Mammary epithelial cell (primary cell): ENCODE measurements around a stretch of chr2.

DNA sequence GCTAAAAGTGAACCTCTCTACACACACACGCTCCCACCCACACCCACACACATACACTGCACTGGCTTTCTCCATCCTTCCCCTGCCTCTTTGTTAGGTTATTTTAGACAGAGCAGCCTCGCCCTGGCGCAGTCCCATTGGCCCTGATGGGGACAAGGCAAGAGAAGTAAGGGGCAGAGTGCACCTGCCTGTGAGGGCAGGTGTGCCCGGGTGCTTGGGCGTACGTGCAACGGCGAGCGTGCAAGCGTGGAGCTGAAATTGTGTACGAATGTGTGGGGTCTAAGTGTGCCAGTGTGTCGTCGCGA, 466 bp downstream of the LRATD1 start:
- CAGE, long polyA plus RNA, result no peak
- RRBS, result no CpG with 5 or more reads among the region's 14 CpGs

GRCh38 chr2:15170261-15170812, 390.8 kb downstream of the NBAS start:
- CAGE, long polyA plus RNA, result no peak
- RRBS, result no CpG with 5 or more reads among the region's 7 CpGs

- CAGE, long polyA plus RNA, result no peak
- RRBS, result no CpG with 5 or more reads among the region's 15 CpGs
These were observed 287.7 kb downstream of the MYCN start for GRCh38 chr2:16227976-16228439.

DNA sequence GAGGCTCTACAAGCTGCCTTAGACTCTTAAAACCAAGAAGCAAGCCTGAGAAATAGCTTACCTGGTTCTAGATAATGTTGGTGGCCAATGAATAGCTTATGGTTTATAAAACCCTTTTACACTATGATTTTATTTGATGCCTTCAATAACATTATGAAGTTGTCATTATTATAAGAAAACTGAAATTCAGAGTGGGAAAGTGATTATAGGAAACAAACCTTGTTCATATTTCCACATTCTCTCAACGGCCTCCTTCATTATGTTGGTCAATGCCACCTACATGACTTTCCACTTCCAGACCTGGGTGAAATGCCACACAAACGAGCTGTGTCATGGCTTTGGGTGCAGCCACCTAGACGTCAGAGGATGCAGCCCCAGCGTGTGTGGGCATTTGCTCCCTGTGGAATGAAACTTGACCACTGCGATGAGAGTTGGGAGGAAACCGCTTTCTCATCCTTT, 291.1 kb downstream of the CYRIA start:
- CAGE, long polyA plus RNA, result no peak
- RRBS, result no CpG with 5 or more reads among the region's 6 CpGs

GRCh38 chr2:16602985-16604028, 62.3 kb downstream of the CYRIA start:
- CAGE, long polyA plus RNA, result no peak
- RRBS, result no CpG with 5 or more reads among the region's 10 CpGs

DNA sequence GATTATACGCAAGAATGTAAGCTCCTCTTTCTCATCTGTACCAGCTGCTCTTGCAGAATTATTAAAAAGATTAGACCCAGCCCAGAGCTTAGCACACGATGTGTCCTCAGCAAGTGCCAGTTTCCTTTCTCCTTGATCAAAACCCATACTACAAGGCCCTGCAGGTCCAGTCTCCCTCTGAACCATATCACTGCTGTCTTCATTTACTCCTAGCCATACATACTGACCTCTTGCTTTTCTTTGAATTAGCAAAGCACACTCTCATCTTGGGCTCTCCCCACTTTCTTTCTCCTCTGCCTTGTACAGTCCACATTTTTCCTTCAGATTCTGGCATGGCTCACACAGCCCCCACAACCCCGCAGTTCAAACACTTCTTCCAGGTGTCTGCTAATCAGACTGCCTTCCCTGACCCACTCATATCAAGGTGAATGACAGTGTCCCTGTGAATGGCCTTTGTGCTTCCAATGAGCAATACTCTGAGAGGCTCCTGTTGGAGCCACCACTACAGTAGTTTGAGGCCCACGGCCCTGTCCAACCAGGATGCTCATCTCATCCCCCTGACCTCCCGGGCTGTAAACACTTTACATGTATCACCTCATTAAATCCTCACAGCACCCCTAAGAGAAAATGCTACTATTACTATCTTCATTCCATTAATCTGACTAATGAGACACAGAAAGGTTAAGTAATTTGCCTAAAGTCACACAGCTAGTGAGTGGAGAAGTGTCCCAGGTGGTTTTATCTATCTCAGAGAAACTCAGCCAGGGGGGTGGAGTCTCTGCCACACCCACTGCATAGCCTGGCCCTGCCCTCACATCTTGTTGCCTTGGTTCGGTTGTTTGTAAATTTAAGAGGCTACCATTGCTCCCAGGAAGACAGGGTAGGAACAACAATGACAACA, 18.0 kb downstream of the CYRIA start:
- CAGE, long polyA plus RNA, result no peak
- RRBS, result no CpG with 5 or more reads among the region's 6 CpGs

DNA sequence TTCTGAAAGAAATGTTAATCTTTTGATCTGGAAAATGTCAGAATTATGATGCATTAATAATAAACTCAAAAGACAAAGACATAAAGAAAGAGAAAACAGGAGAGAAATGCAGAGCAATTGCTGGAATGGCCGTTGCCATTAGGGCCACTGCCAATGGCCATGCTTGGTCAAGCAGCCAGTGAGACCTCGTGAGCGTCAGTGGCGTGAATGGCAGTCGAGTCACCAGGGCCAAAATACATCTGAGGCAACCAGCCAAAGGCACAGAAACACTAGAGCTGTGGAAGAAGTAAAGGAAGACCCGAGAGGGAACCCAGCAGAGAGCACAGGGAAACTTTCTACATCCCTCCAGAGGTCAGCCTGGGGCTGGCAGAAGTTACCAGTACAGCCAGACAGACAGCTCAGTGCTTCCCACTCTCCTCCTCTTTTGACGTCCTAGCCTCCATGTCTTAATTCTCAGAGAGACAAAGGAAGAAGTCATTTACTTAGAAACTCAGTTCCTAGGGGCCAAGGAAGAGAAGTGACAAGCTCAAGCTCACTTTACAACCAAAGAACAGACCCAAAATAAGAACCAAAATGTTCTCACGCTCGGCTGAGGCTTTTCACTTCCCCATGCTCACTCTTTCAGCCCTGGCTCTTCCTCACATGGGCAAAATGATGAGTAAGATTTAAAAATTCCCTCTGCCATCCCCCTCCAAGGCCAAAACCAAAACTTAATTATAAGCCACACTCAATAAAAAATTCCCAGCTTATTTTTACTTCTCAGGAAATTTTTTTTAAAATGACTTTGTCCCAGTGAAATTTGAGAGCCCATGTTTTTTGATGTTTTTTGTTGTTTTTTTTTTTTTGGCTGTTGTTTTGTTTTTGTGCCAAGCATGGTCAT, 8.7 kb downstream of the CYRIA start:
- CAGE, long polyA plus RNA, result no peak
- RRBS, result no CpG with 5 or more reads among the region's 9 CpGs

- CAGE, long polyA plus RNA, result no peak
- RRBS, result no CpG with 5 or more reads among the region's 5 CpGs
These were observed 2.2 kb downstream of the CYRIA start for GRCh38 chr2:16663186-16663994.

GRCh38 chr2:16828725-16829143, 163.1 kb upstream of the CYRIA start:
- CAGE, long polyA plus RNA, result no peak
- RRBS, result no CpG with 5 or more reads among the region's 4 CpGs

- CAGE, long polyA plus RNA, result no peak
- RRBS, result no CpG with 5 or more reads among the region's 3 CpGs
These were observed 78.4 kb downstream of the VSNL1 start for GRCh38 chr2:17618965-17619164.

DNA sequence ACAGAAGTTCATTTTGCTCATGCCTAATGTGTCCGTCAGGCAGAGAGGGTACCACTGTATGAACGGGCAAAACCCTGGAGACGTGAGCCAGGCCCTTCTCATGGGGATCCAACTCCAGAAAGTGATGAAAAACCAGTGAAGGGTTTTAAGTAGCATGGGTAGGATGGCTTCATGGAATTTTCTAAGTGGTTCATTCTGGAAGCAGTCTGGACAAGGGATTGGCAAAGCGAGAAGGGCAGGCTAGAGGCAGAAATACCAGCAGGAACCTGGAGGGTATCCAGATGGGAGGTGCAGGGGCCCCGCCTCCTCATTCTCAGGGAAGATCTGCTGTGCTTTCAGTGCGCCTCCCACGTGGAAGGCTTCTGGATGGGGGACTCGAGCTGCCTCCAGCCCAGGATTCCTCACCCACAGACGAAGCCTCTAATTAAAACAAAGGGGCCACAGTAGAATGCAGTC, 79.7 kb downstream of the VSNL1 start:
- CAGE, long polyA plus RNA, result no peak
- RRBS, result no CpG with 5 or more reads among the region's 9 CpGs

DNA sequence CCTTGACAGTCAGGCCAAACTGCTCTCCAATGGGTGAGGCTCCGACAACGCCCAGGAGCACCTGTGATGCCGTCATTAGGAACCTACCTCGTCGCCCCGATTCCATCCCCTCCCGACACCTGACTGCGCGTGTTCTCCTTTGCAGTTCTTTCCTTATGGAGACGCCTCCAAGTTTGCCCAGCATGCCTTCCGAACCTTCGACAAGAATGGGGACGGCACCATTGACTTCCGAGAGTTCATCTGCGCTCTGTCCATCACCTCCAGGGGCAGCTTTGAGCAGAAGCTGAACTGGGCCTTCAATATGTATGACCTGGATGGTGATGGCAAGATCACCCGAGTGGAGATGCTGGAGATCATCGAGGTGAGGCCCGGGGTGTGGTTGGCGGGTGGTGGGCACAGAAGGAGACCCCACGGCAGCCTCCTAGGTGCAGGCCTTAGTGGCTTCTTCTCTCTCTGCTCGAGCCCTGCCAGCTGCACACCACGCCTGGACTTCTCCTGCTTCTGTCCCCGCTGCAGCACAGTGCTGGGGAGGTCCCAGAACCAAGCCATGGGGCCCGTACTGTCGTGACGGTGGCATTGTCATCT, 104.3 kb downstream of the SMC6 start:
- CAGE, long polyA plus RNA, result no peak
- RRBS, result no CpG with 5 or more reads among the region's 26 CpGs

DNA sequence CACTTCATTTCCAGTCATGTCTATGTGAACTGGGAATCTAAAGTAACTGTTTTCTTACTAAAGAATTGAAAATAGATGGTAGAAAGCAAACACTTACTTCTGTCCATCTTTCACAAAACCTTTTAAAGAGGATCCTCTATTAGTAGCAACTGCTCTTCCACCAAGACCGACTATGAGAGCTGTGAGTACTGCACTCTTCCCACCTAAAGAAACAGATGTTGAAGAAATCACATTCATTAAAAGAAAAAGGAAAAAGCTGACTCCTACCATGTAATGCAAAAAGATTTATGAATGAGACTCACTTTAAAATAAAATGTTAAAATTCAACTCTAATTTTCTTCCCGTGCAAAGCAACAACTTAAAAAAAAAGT, 15.5 kb downstream of the SMC6 start:
- CAGE, long polyA plus RNA, result no peak
- RRBS, result no CpG with 5 or more reads among the region's 2 CpGs

- CAGE, long polyA plus RNA, result no peak
- RRBS, result 3% methylated on average over 5 of the region's 37 CpGs
These were observed 283 bp downstream of the KCNS3 start for GRCh38 chr2:17878738-17879162.

DNA sequence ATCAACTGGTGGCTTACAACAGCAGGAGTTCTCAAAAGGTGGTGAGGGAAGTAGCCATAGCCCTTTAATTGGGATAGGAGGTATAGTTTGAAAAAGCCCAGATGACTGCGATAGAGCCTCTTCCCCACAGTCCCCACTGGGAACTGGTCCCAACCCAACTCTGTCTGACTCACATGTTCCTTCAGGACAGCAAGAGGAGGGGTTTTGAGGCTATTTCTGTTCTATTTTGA, 98.2 kb downstream of the KCNS3 start:
- CAGE, long polyA plus RNA, result no peak
- RRBS, result no CpG with 5 or more reads among the region's 1 CpG

- CAGE, long polyA plus RNA, result no peak
- RRBS, result no CpG with 5 or more reads among the region's 5 CpGs
These were observed 262.8 kb downstream of the RDH14 start for GRCh38 chr2:18297596-18298056.

- CAGE, long polyA plus RNA, result no peak
- RRBS, result no CpG with 5 or more reads among the region's 5 CpGs
These were observed 140.5 kb upstream of the NT5C1B start for GRCh38 chr2:18729787-18730364.

DNA sequence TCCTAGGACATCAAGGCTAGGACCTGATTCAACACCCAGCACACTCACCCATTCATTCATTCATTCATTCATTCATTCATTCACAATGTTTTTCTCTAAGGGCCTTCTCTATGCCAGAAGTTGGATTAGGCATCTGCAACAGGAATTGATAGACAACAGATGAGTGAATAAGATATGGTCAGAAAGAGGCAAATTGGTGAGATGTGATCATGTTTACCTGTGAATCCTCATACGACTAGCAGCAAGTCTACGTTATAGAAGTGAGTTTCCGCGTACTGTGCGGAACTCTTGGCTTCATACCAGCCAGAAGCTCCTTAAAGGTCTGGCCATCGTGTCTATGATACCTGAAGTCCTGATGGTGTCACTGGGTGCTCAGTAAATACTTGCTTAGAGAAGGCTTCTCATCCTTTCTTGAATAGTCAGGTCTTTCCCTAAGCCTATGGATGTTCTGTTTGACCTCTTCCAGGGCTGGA, 126.6 kb downstream of the OSR1 start:
- CAGE, long polyA plus RNA, result no peak
- RRBS, result no CpG with 5 or more reads among the region's 6 CpGs

GRCh38 chr2:19347251-19347884, 11.1 kb downstream of the OSR1 start:
- CAGE, long polyA plus RNA, result no peak
- RRBS, result no CpG with 5 or more reads among the region's 20 CpGs

DNA sequence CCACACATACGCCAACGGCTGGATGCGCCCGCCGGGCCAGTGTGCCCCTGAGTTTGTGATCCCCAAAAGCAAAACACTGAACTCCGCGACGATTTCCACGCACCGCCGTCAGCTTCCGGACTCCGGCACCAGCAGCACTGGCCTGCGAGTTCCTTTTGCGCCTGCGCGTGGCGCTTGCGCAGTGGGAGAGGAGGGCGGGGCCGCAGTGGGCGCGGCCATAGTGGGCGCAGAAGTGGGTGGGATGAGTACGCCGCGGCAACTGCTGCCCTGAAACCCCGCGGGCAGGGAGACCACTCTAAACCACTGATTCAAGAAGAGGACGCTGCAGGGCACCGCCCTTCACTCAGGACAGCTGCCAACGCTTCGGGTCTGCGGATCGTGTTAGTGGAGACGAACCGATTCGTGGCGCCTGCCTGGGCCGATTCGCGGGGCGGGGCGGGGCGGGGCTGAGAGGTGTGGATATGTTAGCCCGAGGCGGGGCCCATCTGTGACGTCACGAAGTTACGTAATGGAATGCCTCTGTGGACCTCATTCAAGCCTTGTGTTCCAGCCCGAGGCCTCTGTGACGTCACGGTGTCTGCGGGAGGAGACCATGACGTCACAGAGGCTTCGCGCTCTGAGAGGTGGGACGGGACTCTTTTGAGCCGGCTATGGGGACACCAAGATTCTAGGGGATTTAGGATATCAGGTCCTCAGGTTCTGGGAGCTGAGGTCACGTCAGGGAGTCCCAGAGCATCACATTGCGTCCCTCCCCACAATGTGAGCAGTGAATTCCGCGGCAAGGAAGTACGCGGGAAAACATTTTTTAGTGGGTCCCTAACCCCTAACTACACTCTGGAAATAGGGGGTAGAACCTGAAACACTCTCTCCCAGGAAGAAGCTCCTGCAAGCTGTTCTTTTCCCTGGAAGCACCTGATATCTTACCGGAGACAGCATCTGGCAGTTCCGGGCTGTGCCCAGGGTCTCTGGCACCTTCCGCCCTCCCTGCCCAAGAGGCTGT, 10.2 kb downstream of the OSR1 start:
- CAGE, long polyA plus RNA, result no peak
- RRBS, result under 1% methylated on average over 8 of the region's 68 CpGs